ENCODE data around the gene DTD2.

GRCh38 chr14:26143197-26143396, 454.7 kb downstream of the NOVA1 start:
- PRO-cap: no peak

- PRO-cap: no peak
Observed at GRCh38 chr14:26584126-26584834, 13.6 kb downstream of the NOVA1 start.

GRCh38 chr14:26841723-26842729, 244.2 kb upstream of the NOVA1 start:
- PRO-cap: no peak

GRCh38 chr14:26845271-26845983, 247.6 kb upstream of the NOVA1 start:
- PRO-cap: no peak

DNA sequence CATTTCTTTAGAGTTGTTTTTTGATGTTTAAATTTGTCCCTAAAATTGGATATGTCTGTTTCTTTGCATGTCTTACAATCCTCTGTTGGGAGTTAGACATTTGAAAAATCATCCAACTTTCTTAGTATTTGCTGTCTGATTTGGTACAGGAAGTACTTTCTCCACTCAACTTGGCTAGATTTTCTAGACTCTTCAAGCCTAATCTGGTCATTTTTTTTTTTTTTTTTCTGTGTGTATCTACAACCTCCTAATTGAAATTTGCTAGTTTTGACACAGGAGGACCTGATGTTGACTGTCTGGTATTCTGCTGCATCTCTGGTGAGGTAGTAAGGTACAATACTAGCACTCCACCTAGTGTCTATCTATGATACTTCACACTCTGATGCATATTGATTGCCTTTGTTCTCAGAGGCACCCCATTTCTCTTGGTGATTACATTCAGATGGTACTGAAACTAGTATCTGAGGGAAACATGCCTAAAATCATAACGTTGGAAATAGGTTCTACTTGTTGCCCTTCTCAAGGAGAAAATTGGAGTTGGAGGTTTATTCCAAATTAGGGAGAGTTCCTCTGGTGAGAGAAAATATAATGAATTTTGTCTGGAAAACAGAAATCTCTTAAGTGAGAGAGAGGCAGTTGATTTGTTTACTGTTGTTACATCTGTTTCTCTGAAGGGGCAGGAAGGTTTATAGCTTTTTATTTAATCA, 930.5 kb upstream of the NOVA1 start:
- PRO-cap: no peak

DNA sequence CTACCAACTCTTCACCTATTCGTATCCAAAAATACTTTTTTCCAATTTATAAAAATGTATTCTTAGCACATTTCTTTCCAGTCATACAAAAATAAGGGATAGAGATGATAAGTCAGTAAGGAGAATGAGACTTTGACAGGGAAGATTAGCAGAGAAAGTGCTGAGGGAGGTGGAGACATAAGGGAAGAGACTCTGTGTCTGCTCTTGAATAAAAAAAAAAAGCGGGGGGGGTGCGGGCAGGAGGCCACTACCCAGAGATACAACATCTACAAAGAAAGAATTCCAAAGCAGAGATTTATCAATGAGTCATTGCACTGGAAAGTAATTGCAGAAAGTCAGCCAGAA, 267.0 kb upstream of the PRKD1 start:
- PRO-cap: no peak

DNA sequence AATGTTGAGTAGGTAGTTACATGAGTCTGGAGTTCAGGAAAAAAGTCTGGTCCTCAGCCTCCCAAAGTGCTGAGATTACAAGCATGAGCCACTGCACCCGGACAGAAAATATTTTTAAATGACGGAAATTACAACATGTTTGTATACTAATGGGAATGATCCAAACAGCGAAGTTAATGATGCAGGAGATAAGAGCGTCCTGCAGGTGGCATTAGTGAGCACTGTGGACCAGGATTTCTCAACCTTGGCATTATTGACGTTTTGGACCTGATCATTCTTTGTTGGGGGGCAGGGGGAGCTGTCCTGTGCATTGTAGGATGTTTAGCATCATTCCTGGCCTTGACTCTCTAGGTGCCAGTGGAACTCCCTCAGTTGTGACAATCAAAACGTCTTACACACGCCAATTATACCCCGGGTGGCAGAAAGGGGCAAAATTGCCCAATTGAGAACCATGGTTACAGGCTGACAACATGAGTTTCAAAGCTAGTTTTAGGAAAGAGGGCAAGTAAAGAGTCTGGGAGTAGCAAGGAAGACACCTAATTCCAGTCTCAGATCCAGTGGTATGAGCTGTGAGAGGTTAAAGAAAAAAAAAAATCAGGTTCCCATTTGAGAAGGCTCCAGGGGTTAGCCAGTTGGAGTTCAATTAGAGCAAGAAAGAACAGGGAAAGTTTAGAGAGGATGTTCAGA, 34.2 kb downstream of the SCFD1 start:
- PRO-cap: no peak

GRCh38 chr14:30894156-30894886, 20.0 kb downstream of the COCH start:
- PRO-cap: no peak

DNA sequence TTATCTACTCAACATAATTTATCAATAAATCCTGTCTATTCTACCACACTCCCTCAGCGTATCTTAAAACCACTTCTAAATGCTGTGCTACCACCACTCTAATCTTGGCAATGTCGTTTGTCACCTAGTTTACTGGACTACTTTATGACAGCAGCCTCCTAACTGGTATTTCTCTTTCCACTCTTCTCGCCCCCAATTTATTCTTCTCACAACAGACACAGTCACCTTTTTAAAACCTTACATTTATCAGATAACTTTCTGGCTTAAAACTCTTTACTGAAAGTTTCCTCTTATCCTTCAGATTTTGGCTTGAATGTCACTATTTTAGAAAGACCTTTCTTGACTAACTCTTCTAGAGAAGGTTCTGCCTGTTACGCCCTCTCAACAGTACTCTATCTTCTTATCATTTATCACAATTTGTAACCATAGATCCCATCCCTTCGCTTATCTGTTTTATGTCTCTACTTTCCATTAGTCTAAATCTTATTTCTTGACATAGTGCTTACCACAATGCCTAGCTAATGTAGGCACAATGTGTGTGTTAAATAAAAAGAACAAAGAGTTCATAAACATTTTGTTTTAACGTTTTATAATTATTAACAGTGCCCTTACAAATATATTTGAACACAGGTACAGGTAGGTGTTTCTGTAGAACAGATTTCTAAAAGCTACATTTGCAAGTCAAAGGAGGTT, 35.7 kb downstream of the COCH start:
- PRO-cap: no peak

DNA sequence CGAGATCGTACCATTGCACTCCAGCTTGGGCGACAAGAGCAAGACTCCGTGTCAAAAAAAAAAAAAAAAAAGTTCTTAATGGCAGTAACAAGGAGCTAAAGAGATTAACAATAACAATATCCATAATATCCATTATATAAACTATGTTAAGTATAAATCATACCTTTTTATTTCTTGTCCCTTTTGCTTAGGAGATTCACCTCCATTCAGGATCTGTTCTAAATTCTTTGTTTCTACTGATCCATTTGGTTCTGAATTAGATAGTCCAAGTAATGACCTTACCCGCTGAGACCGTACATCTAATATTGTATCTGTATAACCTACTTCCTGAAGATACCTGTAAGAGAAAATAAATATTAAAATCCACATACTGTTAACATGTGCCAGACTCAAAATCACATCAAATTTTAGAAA, 72.6 kb downstream of the COCH start:
- PRO-cap: no peak

DNA sequence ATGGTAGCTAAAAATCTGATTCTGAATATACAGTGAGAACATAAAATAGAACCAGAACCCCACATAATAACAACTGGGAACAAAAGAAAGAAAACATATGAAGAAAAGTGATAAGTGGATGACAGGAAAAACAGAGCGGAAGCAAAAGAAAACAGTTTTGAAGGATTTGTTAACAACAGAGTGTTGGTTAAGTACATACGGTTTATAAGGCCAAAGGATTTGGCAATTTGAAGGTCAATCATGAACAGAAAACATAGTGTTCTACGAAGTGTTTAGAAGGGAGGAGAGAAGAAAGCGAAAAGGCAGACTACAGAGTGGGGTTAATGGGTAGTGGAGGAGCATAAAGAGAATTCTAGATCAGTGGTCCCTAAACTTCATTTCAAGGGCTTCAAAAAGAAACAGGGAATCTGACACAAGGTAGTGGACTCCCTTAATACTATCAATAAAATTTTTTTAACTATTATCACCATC, 3.9 kb upstream of the AP4S1 start:
- PRO-cap: no peak

- PRO-cap: no peak
Observed at GRCh38 chr14:31033657-31034245, 7.6 kb upstream of the STRN3 start.

- PRO-cap: no peak
Observed at GRCh38 chr14:31197709-31198064, 9.9 kb downstream of the HECTD1 start.

- PRO-cap: no peak
Observed at GRCh38 chr14:31251362-31252034, 43.9 kb upstream of the HECTD1 start.

DNA sequence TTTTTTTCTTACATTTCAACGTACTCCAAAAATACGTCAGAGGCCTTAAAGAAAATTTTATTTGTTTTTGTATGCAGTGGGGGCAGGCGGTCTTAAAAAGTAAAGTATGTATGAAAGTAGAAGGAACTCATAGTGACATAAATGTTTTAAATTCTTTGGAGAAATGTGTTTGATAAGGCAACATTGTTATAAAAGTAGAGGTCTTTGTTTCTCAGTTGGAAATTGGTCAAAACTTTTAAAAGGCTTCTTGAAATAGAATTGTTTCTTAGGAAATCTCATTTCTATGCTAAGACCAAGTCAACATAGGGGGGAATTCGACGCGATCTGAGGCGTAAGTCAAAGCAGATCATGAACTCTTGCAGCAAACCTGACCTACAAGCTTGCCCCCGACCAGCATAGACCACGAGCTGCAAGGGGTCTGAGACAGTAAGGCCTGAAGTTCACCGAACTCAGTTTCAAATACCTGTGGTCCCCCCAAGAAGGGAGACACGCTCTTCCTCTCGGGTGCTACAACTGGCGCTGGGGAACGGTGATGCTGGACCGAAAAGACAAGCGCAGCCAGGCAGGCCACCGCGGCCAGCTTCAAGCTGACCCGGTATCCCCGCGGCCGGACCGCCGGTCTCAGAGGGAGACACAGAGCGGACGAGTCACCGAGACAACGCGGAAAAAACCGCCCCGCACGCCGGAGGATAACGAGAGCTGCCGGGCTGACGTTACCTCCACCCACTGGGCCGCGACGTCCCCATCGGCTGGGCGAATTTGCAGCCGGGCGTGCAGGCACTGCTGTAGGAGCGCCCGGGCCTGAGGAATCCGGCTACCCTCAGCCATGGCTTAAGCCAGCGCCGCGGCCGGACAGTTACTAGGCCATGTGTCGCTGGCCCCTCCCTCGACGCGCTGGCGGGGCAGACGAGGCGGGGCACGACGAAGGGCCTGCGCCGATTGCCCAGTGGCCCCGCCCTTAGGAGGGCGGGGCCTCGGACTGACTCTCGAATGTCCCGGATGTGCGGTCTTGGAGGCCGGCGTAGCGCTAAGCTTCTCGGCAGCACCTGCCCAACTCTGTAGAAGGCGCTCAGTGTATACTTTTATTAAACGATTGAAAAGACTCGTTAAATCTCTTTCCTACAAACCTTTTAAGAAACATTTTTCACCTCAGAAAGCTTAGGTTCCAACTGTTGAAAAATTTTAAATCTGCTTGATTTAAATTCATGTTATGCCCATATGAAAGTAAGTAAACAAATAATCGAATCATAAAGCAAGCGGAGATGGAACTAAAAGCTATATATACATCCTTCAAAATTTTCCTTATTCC, at the start of gene DTD2:
Gene DTD2 (minus strand): TSS at position 941 of the 1,309 bp plus-strand sequence.
- PRO-cap: bidirectional peak, plus-strand start at position 989 of the sequence, minus-strand start at position 828 of the sequence

DNA sequence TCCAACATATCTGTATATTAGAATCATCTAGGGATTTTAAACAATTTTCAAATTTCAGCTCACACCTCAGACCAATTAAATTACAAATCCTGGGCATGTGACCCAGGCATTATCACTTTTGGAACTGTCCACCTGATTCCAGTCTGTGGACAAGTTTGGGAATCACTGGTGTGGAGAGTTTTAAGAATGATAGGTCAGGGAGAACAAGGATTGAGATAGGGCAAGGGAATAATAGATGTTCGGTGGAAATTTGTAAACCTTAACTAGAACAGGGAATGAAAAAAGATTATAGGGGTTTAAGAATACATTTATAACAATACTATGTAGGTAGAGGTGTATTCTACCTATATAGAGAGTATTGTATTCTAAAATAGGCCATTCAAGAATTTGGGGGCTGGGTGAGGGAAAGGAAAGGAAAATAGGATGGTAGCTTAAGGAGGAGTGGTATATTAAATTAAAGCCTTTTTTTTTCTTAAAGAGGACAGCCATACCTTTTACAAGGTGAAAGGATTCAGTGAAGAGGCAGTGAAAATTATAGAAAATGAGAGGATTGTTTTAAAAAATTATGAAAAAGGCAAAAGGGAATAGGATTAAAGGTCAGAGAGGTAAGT, 123.9 kb downstream of the NUBPL start:
- PRO-cap: no peak

DNA sequence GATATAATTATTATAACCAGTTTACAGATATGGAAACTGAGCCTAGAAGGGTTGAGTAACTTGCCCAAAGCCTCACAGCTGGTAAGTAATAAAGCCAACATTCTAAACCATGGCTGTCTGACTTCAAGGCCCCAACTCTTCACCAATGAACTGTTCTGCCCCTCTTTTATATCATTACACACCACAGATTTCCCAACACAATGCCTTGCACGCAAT, 222.6 kb upstream of the ARHGAP5 start:
- PRO-cap: no peak

DNA sequence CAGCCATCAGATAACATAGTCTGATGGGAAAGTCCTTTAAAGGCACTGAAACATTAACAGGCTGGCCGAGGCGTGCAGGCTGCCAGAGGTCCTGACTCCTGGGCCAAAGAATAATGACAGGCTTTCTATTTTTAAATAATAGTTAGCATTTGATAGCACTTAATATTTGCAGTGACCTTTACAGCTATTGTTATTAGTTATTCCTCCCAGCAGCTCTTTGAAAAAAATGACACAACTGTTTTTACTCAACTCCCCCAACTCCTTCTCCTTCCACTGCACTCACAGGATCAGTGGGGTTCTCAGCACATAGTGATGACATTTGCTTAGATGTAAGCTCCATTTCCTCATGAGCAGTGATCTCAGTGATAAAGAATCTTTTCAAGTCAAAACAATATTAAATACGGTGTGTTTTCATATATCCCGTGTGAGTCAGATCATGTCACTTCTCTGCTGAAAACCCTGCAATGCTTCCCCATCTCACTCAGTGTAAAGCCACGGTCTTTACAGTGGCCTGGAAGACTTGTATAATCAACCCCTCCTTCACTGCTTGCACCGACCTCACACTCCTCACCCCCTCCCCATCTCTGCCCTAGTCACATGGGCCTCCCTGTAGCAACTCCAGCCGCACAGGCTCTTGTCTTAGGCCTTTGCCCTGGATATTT, 149.9 kb upstream of the ARHGAP5 start:
- PRO-cap: no peak

- PRO-cap: no peak
Observed at GRCh38 chr14:32043511-32043995, 33.6 kb upstream of the ARHGAP5 start.

DNA sequence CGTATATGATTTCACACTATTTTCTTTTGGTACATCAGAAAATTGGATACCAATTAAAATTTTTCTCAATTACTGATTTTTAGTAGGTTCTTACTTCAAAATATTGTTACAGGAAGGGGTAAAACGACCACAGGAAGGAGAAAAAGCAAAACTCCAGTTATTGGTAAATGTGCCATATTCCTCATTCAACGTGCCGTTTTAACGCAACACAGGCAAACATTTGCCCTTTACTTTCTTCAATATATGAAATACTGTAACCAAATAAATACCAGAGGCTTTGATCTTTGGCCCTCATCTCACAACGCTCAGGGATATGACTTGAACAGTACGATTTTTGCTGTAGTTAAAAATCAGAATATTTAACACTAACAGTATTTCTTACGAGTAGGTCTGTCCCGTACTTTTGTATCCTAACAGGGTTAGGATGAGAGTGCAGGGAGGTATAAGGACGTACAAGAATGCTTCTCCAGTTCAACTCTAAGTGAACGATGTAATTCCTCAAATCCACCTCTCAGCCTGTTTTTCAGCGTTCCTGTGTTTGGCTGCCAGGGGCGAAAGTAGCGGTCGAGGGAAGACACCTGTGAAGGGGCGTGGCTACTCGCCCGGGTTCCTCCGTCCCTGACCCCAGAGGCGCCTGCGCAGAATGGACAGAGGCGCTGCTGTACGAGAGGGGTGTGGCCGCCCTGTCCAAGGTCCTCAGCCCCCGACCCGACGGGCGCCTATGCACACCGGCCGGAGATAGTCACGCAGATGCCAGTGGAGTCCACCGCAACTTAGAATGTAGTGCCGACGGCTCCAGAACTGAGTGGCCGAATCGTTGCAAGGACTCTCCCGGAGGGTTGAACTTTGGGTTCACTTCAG, 123.8 kb downstream of the ARHGAP5 start:
- PRO-cap: unidirectional peak, plus-strand start at position 650 of the sequence

Measured in ureter (tissue), 1 donor.